Fallopian tube (tissue), 1 donor: ENCODE measurements around a stretch of chr18.

GRCh38 chr18:49690289-49690798 lies 123.0 kb downstream of the ACAA2 start:
- PRO-cap, result no peak

DNA sequence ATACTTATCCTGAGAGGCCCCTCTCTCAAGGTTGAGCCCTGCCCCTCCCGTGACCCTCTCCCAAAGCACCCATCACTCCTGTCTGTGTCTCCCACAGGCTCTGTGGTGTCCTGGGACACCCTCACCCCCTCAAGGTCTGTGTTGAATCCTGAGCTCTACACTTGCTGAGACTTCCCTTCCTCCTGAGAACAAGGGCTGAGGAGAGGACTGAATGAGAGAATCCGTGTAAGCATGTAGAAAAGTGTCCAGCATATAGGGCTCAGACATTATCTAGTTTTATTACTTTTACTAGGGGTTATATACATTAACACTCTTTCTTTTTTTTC lies 125.5 kb upstream of the ACAA2 start:
- PRO-cap, result no peak

DNA sequence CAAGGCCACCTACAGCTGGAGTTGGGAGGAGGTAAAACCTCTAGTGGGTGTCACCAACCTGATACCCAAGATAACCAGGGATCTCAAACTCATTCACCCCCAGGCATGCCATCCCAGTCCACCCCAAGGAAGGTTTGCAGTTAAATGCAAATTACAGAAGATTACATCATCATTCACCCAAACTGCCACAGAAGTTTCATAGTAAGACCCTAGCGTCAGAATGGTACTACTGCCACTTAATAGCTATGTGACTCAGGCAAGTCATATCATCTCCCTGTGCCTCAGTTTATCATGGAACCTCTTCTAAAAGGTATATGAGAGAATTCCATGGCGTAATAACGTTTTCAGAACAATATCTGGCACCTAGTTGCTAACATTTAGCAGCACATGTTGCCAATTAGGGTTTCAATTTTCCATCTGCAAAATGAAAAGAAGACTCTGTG lies 111.2 kb downstream of the MYO5B start:
- PRO-cap, result no peak

GRCh38 chr18:50128434-50129400 lies 66.2 kb downstream of the MYO5B start:
- PRO-cap, result no peak

DNA sequence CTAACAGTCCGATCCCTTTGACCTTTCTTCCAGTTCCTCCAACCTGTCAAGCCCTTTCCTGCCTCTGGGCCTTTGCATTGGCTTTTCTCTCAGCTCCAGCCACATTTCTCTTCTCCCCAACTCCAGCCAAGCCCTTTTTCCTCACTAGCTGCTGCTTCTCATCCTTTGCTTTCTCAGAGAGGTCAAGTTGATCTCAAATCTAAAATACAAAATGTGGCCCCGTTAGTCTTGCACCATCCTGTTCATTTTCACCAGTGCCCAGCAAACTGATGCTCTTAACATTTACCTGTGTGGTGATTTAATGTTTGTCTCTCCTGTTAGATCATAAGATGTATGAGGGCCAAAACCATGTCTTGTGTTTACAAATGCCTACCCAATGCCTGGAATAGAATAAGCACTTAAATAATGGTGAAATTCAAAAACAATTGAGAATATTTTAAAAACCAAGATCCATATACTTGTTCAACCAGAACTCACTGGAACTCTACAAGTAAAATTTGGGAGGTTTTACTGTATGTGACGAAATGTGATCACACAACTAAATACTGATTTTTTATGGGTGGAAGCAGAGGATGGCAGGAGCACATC lies 37.4 kb downstream of the MYO5B start:
- PRO-cap, result no peak

GRCh38 chr18:50307506-50308085 lies 20.1 kb upstream of the CXXC1 start:
- PRO-cap, result bidirectional peak, plus-strand start at chr18:50307884, minus-strand start at chr18:50307808

GRCh38 chr18:50559083-50559316 lies 887 bp upstream of the MAPK4 start:
- PRO-cap, result no peak

DNA sequence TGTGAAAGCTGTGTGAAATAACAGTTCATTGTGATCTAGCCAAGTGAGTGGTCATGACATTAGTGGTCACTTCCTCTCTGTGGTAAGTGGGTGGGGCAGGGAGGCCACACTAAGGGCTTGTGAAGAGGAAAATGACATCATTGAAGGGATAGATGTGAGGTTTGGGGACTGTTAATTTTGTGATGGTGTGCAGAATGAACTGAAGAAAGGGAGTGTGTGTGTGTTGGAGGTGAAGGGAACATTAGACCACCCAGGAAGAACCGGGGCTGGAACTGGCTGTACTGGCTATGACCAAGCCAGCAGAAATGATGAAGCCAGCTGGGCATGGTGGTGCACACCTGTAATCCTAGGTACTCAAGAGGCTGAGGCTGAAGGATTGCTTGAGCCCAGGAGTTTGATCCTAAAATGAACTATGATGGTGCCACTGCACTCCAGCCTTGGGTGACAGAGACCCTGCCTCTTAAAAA lies 14.3 kb upstream of the MEX3C start:
- PRO-cap, result no peak

- PRO-cap, result no peak
These were observed 371.8 kb upstream of the MEX3C start for GRCh38 chr18:51569225-51569642.

DNA sequence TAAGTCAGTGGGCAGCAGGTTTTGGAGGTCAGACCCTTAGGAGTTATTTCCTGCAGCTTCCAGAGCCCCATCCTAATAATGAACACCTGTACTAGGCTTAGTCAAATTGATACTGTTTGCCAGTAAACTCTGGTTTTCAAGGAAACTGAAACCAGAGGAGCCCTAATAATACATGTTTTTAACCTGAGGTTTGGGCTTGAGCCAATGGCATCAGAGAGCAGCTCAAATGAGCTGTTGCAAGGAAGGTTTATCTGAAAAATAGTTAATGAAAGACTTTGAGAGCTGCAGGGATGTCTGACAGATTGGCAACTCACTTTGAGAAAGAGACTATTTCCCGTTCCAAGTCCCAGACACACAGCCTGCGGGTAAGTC lies 54.6 kb downstream of the DCC start:
- PRO-cap, result no peak

- PRO-cap, result no peak
These were observed 2.1 kb downstream of the MBD2 start for GRCh38 chr18:54222147-54222990.

GRCh38 chr18:54873917-54874320 lies 45.6 kb downstream of the RAB27B start:
- PRO-cap, result no peak

- PRO-cap, result no peak
These were observed 228.3 kb upstream of the CCDC68 start for GRCh38 chr18:55187567-55188044.

DNA sequence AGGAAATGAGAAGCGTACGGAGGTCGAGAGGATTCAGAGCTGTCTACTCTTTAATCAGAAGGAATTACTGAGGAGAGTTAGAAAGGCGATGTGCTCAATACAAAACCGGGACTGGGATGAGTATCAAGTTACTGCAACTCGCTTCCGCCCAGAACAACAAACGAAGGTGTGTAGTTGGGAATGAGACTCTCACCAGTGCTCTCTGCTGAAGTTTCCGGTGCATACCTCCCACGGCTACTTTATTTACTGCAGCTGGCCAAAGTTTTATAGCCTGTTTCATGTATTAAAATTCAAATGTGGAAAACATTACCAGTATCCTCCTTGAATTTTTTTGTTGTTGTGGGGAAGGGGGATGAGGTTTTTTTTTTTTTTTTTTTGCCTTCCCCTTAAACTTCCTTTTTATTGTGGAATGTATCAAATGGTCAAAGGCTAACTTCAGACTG lies 292.3 kb upstream of the CCDC68 start:
- PRO-cap, result no peak

- PRO-cap, result no peak
These were observed 299.1 kb upstream of the CCDC68 start for GRCh38 chr18:55258311-55258774.

GRCh38 chr18:55328099-55328779 lies 259.8 kb downstream of the TCF4 start:
- PRO-cap, result no peak

- PRO-cap, result no peak
These were observed 98.4 kb downstream of the TCF4 start for GRCh38 chr18:55489572-55490082.

DNA sequence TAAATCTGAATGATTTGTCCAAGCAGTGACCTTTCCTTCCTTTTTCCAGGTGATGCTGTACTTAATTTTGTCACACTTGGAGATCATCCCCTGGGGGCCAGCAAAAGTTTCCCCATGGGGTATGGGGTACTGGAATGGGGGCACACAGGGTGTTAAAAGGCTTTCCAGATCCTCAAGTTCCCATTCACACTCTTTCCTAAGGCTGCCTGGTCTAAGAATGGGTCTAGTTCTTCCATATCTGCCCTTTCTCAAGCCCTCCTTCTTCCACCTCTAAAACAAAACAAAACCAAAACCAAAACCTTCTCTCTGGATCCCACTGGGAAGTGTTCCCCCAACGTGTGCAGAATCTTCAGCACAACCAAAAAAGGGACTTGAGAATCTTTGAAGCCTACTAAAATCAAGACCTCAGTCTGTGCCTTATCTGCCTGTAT lies 207.1 kb upstream of the TCF4 start:
- PRO-cap, result no peak

GRCh38 chr18:55863517-55864251 lies 275.7 kb upstream of the TCF4 start:
- PRO-cap, result no peak

GRCh38 chr18:55866907-55867430 lies 279.0 kb upstream of the TCF4 start:
- PRO-cap, result no peak